ENCODE measurements around the genes EVI2A and LRRC37B.

- RRBS: no CpG with 5 or more reads among the region's 2 CpGs
These were observed 16.3 kb downstream of the NF1 start for GRCh38 chr17:31110994-31111529.

DNA sequence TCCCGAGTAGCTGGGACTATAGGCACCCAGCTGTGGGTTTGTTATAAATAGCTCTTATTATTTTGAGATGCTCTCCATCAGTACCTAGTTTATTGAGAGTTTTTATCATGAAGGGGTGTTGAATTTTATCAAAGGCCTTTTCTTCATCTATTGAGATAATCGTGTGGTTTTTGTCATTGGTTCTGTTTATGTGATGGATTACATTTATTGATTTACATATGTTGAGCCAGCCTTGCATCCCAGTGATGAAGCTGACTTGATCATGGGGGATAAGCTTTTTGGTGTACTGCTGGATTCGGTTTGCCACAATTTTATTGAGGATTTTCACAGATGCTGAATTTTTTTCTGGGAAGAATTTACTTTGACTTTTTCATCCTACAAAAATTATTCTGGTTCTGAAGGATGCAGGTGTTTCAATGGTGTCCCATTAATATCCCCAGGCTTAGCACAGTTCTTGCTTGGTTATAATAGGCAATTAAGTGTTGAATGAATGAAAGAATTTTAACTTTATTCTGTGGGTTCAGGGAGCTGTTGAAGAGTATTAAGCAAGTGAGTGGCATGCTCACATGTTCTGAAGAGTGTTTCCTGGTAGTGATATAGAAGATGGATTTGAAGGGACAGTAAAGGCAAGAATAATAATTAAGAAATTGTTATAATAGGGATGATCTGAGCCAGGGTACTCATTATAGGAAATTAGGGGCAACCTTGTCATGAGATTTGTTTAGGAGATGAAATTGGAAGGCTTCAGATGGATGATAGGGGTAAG, 26.9 kb downstream of the NF1 start:
- RRBS: no CpG with 5 or more reads among the region's 3 CpGs

- RRBS: no CpG with 5 or more reads among the region's 3 CpGs
These were observed 67.4 kb downstream of the OMG start for GRCh38 chr17:31229587-31230051.

GRCh38 chr17:31321240-31322094, at the start of gene EVI2A:
Gene EVI2A (minus strand): TSS chr17:31321622.
- RRBS: no CpG with 5 or more reads among the region's 9 CpGs

GRCh38 chr17:31469661-31470528, 78.4 kb downstream of the RAB11FIP4 start:
- RRBS: no CpG with 5 or more reads among the region's 7 CpGs

GRCh38 chr17:31494649-31495095, 103.2 kb downstream of the RAB11FIP4 start:
- RRBS: no CpG with 5 or more reads among the region's 6 CpGs

GRCh38 chr17:31499794-31500730, 108.6 kb downstream of the RAB11FIP4 start:
- RRBS: no CpG with 5 or more reads among the region's 13 CpGs

DNA sequence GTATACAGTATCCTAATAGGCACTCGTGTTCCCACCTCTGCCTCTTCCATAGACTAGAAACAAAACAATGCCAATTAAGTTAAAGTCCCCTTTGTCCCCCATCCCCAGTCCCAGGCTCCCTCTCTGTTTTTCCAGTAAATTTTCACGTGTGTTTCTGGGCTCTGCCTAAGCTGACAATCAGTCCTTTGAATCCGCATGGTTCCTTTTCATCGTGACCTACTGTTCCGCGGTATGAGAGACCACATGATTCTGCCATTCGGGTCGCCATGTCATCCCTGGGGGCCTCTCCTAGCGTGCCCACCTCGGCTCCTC, 157.5 kb downstream of the RAB11FIP4 start:
- RRBS: no CpG with 5 or more reads among the region's 10 CpGs

GRCh38 chr17:31564626-31565442, 173.4 kb downstream of the RAB11FIP4 start:
- RRBS: no CpG with 5 or more reads among the region's 8 CpGs

- RRBS: no CpG with 5 or more reads among the region's 3 CpGs
These were observed 207.5 kb downstream of the RAB11FIP4 start for GRCh38 chr17:31599045-31599311.

- RRBS: no CpG with 5 or more reads among the region's 6 CpGs
These were observed 120.6 kb downstream of the COPRS start for GRCh38 chr17:31738356-31738945.

DNA sequence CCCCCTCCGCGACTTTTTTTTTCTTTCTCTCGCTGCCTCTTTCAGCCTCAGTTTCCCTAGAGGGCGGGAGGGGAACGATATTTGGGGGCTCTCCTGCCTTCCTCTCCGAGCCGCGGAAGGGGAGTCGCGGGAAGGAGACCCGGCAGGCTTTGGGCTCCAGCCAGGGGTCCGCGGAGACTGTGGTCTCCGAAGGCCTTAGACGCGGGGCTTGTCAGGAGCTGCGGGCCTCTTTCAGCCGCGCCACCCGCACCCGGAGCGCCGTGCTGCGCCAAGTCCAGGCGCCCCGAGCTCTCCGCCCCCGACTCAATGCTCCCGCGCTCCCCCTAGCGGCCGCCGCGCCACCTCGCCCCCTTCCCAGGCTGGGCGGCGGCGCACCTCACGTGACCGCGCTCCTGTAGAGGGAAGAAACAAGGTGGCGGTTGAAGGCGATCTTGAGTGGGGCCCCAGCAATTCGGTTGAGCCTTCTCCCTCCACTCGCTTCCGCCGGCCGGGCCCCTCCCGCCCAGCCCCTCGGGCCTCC, at the start of gene LRRC37B:
Gene LRRC37B, plus strand, starts transcription at position 383 of the 520 bp plus-strand sequence.
- RRBS: 11% methylated on average over 3 of the region's 50 CpGs

DNA sequence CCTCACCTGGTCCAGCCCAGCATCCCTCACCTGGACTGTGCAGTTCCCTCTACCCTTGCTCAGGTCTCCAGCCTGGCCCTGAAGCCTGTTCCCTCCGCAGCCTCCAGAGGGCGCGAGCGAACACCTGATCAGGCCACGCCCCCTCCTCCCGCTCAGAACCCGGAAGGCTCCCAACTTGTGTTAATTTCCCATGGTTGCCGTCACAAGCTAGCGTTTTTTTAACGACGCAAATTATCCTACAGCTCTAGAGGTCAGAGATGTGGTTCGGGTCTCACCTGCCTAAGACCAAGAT, 59.7 kb downstream of the LRRC37B start:
- RRBS: no CpG with 5 or more reads among the region's 12 CpGs

GRCh38 chr17:32082735-32083535, 59.4 kb upstream of the RHOT1 start:
- RRBS: no CpG with 5 or more reads among the region's 17 CpGs

DNA sequence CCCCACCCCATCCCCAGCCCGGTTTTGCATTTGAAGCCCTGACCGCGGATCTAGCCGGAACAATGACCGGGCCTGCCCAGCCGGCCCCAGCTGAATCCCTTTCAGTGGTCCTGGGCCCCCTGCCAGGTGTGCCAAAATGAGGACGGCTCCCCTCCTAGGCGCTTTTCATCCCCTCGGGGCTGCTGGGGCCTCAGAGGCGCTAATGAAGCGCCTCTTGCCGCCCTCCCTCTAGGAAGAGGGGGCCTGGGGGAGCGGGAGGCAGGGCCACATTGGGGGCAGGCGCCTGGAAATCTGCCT, 57.1 kb upstream of the RHOT1 start:
- RRBS: no CpG with 5 or more reads among the region's 14 CpGs

DNA sequence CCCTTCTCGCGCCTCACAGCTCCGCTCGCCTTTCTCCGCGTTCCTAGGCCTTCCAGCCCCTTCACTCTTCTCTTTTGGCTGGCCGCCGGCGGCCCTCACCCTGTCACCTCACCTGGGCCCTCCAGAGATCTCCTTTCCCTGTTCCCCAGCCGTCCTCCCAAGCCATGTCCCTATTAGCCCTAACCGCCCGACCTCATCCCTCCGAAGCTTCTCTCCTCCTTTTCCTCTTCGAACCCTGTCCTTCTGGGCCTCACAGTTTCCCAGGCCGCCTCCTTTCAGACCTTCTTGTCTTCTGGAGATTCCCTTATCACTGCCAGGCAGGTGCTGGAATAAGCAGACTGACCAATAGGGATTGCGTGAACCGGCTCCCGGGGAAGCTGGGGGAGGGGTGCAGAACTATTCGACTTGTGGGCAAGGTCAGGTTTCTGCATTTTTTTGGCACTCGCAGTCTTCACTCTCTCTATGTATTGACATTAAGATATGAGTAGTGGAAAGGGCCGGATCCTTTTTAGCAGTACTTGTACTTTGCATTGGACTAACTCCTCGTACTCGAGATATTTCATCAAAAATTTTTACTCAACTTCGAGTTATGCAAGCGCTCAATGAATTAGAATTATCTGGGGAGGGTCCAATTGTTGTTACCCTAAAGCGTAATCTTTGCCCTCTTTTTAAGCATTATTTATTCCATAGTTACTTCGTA, 681 bp downstream of the RHOT1 start:
- RRBS: 2% methylated on average over 6 of the region's 27 CpGs

DNA sequence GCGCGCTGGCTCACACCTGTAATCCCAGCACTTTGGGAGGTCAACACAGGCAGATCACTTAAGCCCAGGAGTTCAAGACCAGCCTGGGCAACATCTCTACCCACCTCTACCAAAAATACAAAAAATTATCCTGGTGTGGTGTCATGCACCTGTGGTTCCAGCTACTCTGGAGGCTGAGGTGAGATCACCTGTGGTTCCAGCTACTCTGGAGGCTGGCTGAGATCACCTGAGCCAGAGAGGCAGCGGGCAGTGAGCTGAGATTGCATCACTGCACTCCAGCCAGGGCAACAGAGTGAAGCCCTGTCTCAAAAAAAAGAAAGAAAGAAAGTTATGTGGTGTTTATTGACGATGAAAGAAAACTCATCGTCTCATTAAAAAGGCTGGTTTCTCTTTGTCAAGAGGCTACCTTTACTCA, 33.7 kb downstream of the C17orf75 start:
- RRBS: no CpG with 5 or more reads among the region's 5 CpGs

GRCh38 chr17:32323920-32324592, 17.9 kb downstream of the C17orf75 start:
- RRBS: no CpG with 5 or more reads among the region's 11 CpGs

DNA sequence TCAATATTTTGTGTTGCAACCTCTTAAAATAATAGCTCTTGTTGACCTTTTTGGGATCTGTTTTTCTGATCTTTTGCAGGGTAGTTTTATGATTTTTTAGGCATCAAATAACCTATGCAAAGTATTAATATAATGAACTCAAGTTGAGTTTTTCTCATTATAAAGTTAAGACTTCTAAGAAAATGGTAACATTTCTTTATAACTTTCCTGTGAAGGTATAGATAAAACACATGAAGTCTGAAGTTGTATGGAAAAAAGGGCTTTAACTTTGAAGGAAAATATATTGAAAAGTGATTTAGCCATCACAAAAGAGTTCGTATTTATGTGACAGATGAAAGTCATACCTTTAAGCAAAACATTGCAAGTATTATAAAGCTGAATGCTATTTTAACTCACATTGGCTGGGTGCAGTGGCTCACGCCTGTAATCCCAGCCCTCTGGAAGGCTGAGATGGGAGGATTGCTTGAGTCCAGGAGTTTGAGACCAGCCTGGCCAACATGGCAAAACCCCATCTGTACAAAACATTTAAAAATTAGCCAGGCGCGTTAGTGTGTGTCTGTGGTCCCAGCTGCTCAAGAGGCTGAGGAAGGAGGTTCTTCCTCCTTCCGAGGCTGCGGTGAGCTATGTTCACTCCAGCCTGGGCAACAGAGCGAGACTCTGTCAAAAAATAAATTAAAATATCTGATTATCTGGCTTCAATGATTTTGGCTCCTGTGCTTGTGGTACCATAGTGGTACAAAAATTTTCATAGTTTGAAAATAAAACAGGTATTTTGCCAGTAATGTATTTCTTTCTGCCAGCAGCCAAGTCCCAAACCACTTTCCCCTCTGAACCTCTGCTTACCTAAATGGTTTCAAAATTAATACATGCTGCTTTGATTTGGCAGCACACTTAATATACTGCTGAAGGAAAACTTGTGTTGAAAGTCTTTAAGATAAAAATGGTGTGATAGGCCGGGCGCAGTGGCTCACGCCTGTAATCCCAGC, 21.4 kb downstream of the ZNF207 start:
- RRBS: no CpG with 5 or more reads among the region's 10 CpGs

All from islet of Langerhans (tissue), 1 donor.